Mesenchymal stem cell of Wharton's jelly (primary cell): ENCODE measurements around a stretch of chr1.

GRCh38 chr1:58780895-58781426 is 2.9 kb downstream of the JUN start:
- CAGE, long polyA plus RNA, result no peak

DNA sequence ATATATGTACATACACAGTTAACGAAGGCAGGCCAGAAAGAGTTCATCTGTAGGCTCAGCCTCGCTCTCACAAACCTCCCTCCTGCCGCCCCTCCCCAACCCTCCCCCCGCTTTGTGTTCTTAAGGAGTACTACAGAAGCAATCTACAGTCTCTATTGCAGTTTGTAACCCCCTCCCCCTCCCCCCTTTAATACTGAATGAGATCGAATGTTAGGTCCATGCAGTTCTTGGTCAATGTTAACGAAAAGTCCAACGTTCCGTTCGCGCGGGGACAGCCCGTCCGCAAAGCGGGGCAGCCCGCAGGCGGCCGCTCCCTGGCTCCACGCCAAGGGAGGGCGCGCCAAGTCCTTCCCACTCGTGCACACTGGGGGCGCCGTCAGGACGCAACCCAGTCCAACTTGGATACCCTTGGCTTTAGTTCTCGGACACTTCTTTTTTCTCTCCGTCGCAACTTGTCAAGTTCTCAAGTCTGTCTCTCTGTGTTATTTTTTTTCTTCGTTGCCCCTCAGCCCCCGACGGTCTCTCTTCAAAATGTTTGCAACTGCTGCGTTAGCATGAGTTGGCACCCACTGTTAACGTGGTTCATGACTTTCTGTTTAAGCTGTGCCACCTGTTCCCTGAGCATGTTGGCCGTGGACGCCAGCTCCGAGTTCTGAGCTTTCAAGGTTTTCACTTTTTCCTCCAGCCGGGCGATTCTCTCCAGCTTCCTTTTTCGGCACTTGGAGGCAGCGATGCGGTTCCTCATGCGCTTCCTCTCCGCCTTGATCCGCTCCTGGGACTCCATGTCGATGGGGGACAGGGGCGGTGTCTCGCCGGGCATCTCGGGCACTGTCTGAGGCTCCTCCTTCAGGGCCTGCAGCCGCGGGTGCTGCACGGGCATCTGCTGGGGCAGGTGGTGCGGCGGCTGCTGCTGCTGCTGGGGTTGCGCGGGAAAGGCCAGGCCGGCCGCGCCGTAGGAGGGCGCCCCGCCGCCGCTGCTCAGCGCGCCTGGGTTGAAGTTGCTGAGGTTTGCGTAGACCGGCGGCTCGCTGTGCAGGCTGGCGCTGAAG is 2.0 kb downstream of the JUN start:
- CAGE, long polyA plus RNA, result no peak

GRCh38 chr1:59078049-59078493 is 218.8 kb upstream of the FGGY start:
- CAGE, long polyA plus RNA, result no peak

GRCh38 chr1:59124108-59124548 is 172.8 kb upstream of the FGGY start:
- CAGE, long polyA plus RNA, result no peak

GRCh38 chr1:59316100-59316500 is 19.2 kb downstream of the FGGY start:
- CAGE, long polyA plus RNA, result no peak

DNA sequence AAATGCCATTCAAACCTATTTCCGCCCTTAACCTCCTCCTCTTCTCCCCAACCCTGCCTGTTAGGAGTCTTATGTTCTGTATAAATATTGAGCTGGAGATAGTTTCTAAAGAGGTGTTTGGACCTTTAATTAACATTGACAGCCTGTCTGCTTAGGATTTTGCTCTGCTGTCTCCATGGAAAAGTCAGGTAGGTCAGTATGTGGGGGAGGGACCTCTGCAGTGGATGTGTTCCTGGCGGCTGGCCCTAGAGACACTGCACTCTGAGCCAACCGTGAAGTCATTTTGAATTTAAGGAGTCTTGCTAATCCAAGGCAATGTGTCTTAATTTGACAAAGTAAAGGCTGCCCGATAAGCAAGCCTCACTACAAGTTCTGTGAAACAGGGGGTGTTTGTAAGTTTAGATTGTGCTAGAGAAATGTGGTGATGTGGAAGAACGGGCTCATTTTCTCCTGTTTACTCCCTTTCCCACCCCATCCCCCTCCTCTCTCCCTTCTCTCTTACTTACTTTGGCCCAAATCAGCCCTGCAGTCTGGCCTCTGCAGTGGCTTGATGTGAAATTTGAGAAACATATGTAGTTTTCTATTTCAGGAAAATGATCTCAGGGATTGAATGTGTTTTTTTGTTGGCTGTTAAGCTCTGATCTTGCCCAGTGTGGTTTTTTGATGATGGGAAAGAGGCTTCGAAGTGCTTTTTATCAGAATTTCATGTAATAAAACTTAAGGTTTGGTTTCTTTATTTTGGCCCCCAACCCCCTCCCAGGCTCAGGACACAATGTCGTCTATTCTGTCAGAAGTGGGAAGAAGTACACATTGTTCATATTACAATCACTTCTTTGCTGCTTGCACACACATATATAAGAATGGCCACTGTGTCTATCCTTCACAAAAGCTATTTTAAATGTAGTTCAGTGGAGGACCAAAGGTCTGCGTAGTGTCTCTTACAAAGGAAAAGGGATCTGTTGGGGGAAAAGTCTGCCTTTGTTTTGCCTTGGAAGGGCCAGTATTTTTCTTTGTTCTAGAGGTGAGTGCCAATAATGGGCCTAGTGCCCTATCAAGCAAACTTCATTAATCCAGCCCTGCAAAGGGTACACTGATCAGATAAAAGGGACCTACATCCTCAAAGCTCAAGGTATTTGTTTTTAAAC is 96.6 kb downstream of the FGGY start:
- CAGE, long polyA plus RNA, result no peak

DNA sequence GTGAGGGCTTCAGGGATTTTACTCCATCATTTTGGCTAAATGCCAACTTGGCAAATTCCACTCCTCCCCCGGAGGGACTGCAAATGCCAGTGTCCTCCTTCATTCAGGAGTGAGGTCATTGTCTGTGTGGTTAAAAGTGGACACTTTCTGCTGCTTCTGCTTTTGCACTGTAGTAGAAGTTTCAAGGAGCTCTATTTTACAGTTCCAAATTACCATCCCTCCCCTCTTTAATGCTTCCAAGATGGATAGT is 201.8 kb downstream of the FGGY start:
- CAGE, long polyA plus RNA, result no peak

- CAGE, long polyA plus RNA, result no peak
These were observed 210.0 kb downstream of the FGGY start for GRCh38 chr1:59506818-59507377.

GRCh38 chr1:59570465-59571020 is 244.2 kb upstream of the HOOK1 start:
- CAGE, long polyA plus RNA, result no peak

- CAGE, long polyA plus RNA, result no peak
These were observed 145.1 kb upstream of the HOOK1 start for GRCh38 chr1:59669763-59670028.

DNA sequence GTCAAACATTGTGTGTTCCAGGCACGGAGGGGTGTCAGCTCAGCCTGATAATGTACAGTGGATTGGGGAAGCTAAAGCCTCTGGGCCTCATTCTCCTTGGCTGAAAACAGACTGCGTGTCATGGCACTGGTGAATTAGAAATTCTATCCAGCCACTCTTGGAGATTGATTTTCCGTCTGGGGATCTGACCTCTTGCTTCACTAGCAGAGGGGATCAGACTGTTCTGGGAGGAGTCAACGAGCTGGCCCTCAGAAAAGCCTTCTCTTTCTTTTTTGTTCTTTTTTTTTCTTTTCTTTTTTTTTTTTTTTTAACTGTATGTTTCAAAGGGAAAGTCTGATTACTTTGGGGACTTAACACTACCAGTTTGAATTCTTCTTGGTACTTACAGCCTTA is 123.4 kb upstream of the HOOK1 start:
- CAGE, long polyA plus RNA, result no peak

GRCh38 chr1:59750530-59750993 is 64.2 kb upstream of the HOOK1 start:
- CAGE, long polyA plus RNA, result no peak

DNA sequence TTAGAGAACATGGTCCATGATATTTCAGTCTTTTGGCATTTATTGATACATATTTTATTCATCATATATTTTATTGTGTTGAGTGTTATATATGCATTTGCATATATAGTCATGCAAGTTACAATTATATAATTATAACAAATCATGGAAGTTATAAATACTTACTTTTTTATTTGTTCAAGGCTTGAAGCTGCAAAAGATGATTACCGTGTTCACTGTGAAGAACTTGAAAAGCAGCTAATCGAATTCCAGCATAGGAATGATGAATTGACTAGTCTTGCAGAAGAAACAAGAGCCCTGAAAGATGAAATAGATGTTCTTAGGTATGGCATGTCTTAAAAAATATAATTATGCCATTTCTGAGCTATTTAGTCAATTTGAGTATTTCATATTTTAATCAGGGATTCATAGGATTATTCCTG is 32.1 kb downstream of the HOOK1 start:
- CAGE, long polyA plus RNA, result no peak

DNA sequence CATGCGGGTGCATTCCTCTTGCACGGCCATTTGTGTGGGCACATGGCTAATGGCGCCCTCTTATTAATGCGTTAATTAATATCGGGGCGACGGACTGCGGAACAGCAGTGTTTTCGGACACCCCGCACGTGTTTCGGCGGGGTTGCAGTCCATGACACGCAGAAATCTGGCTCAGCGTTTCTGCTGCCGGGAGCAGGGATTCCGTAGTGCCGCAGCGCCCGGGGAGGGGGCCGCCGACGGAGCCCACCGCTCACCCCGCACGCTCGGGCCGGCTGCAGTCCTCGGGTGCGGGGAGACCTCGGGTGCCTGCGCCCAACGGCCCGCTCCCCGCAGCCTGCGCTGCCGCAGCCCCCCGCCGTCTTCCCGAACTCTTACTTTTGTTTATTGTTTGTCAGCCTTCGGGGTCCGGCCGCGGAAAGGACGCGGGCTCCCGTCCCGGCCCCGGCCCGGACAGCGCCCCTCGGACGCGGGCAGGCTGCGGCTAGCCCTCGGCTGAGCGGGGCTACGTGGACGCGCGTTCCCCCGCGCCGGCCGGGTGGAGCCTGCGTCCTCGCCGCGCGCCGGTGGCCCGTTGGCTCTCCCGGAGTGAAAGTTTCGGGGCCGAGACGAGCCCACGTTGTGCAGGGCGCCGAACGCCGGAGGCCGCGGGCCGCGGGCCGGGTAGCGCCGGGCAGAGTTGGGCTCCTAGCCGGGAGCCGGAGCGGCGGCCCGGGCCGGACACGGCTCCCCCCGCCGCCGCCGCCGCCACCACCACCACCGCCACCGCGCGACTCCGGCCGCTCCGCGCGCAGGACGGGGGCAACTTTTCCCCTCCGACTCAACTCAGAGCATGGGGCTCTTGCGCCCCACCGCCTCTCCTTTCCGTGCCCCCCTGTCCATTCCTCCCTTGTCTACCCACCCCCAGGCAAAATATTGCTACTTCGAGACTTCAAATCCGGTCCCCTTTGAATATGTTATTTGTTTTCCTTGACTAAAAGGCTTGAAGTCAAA is 963 bp downstream of the NFIA start:
- CAGE, long polyA plus RNA, result no peak

DNA sequence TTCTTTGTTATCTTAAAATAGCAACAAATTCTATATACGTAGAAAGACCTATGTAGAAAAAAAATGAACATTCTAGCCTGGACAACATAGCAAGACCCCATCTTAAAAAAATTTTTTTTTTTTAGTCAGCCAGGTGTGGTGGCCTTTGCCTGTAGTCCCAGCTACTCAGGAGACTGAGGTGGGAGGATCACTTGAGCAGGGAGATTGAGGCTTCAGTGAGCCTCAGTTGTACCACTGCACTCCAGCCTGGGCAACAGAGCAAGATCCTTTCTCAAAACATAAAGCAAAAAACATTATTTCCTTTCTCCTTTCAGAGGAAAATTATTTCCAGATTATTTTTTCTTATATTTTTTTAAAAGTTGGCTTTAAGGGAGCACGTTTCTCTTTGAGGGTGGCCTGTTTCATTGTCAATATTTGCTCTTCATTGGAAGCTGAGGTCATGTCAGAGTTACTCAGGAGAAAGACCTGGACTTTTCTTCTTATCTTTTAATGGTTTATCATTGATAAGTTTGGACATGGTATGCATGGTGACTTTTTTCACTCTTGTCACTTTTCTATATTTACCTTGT is 31.9 kb downstream of the NFIA start:
- CAGE, long polyA plus RNA, result no peak

DNA sequence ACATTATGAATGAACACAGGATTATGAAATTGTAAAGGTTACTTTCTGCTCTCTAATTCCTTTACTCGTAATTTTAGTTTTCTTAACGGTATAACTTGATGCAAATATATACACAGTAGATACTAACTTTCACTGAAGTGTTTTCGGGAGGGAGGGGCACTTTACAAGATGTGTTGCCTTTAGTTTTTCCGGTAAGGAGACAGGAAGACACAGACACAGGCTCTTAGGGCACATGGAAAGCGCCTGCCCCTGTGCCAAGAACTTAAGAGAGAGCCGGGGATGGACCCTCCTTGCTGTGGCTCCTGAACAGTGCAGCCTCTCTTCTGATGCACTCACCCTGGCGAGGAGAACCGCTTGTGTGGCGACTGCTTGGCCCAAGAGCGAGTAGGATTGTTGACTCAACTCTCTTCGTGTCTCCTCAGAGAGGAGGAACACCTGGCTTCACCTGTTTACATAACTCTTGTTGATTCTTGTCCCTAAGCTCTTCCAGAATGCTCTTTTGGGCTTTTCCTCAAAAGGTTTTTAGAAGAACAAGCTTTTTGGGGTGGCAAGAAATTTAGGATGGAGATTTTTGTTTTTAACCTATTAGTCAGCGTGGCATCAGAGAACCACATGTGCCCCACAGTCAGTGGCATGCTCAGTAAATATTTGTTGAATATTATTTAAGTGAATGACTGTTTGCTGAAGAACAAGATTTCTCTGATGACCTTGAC is 60.4 kb downstream of the NFIA start:
- CAGE, long polyA plus RNA, result no peak

- CAGE, long polyA plus RNA, result no peak
These were observed 120.8 kb downstream of the NFIA start for GRCh38 chr1:61203048-61203754.

- CAGE, long polyA plus RNA, result no peak
These were observed 144.2 kb downstream of the NFIA start for GRCh38 chr1:61226591-61227015.

DNA sequence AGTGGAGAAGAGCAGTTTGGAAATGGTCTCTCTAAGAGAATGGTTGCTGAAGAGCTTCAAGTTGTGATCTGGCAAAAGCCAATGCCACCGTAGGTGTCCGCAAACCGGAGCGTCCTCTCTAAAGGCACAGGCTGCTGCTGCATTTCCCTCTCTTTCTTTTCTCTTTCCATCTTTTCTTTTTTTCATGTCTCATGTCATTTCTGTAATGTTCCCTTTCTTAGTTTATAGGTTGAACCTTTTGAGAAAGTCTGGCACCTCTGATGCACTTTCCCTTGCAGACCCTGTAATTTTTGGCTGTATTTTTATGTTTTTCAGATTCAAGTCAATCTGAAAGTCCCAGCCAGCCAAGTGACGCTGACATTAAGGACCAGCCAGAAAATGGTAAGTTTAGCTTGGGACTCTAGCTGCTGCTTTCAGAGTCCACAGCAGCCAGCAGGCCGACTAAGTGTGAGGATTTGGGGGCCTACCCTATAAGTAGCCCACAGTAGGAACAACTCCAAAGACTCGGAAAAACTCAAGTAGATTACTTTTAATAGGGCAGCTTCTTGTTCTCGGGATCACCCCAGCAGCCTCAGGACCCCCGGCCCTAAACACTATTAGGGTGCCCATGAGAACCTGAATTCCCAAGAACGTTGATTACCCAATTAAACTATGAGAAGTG is 195.0 kb downstream of the NFIA start:
- CAGE, long polyA plus RNA, result no peak

DNA sequence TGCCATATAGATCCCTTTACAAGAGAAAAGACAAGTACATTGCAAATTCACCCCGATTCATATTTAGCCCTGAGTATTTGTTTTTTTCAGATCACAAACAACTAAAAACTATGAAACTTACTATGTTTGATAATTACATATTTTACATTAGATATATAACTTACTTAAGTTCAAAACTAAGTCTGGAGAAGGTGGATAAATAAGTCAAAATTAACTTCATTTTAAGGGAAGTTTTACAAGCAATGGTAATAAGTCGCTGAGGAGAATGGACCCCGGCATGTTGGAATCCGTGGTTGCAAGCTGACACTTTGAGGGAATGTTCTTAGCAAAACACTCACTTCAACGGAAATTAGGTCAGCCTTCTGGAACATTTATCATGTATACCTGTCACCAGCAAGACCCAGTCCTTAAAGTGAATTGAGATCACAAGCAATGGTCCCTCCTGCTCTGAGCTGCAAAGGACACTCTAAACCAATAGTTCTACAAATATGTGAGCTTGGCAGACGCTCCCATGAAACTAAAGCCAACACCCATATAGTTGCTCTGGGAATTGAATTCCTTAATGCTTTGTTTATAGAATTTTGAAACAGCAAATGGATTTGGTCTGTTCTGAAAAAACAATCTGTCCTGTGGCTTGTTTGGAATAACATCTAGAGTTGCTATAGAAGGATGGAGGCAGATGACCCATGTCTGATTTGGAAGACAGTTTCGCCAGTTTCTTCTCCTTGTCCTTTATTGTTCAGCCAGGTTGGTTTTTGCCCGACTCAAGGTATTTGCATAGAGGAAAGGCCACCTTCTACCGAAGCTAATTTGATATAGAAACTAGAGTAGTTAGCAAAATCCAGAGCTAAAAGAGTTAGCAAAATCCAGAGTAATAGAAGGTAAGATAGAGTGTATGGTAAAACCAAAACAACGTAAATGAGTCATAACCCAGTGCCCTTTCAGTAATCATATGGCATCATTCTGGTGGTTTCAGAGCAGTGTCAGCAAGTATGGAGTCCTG is 236.0 kb downstream of the NFIA start:
- CAGE, long polyA plus RNA, result no peak